Anterior vena cava (tissue), 1 donor: ENCODE results near the genes KRTAP26-1, KRTAP27-1, KRTAP13-3 and KRTAP20-3.

- PRO-cap: no peak
These were observed 509.6 kb downstream of the N6AMT1 start for GRCh38 chr21:28375351-28376105.

DNA sequence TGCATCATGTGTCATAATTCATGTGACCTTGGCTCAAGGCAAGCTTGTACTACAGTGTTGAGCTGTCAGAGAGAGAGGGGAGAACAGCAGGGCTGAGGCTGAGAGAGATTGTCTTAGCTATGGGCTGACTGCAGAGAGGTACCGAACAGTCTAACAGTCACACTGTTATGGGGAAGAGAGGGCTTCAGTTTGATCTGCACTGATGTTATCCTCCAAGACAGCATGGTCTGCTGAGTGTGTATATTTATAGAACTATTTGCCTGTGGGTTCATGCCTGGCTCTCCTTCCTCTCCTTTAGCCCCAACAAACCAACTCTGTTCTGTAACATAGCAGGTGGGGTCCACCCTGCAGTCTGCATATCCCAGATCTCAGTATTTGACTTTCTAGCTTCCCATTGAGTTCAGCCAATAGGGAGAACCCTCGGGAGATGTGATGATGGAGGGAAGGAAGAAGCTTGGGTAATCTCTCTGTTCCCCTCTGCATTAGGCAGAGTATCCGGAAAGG lies 411.2 kb downstream of the N6AMT1 start:
- PRO-cap: unidirectional peak, plus-strand start at position 68 of the sequence

GRCh38 chr21:28674450-28675226 lies 210.5 kb downstream of the N6AMT1 start:
- PRO-cap: no peak

DNA sequence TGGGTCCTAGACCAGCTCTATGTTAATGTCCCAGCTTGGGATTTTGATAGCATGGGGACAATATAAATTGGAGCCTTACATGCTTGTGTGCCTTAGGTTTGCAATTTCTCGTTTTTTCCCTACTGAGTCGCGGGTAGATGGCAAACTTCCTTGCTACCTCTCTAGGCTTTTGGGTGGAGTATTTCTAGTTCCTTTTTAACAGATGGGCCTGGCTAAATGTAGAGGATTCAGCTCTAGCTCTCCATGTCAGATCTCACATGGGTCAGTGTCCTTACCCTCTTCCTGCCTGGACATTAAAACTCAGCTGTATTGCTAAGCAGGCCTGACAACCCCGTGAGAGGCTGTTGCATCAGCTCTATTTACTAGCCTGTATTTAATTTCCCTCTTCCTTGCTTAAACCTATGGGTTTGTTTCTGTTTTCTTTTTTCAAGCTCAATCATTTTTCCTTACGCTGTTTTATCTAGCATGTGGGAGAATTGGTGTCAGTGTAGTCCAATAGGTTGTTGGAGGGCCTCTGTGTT lies 79.6 kb upstream of the BACH1 start:
- PRO-cap: no peak

GRCh38 chr21:29346355-29347021 lies 47.8 kb downstream of the BACH1 start:
- PRO-cap: no peak

GRCh38 chr21:30320301-30320592 lies at the start of gene KRTAP26-1:
KRTAP26-1 (minus strand) TSS chr21:30320315.
- PRO-cap: no peak

GRCh38 chr21:30337518-30338048 lies at the start of gene KRTAP27-1:
KRTAP27-1 (minus strand) TSS chr21:30337694.
- PRO-cap: no peak

- PRO-cap: no peak
These were observed at the start of gene KRTAP13-3 for GRCh38 chr21:30425697-30426195. KRTAP13-3 (minus strand) TSS chr21:30425926.

- PRO-cap: no peak
These were observed at the start of gene KRTAP20-3 for GRCh38 chr21:30642516-30642947. KRTAP20-3 (plus strand) TSS chr21:30642864.

DNA sequence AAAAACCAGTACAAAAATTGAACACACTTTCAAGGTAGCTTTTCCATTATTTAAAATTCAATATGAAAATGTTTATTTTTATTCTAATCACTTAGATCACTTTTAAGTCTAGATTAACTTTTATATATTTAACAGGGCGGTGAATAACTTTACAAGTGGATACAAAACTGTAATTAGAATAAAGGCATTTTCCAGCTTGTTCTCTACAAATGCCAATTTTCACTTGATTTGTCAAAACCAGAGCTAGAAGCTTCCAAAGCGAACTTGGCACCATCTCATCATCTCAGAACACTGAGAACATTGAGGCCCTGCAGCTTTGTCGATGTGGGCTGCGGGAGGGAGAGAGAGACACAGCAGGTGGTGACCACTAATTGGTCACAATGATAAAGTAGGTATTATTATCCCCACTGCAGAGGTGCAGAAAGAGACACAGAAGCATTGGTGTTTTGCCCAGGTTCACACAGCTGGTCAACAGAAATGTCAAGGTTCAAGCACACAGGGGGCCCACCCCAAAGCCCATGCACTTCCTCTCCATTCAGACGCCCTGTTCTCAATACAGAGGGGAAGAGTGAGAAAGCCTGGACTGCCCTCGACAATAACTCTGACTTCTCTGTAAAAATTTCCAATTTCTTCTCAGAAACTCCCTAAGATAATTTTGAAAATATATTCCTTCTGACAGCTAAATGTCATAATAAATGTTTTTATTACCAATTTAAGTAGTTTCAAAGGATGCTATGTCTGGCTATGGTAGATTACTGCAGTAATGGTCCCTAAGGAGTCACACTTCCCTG lies 72.2 kb upstream of the KRTAP19-8 start:
- PRO-cap: no peak

GRCh38 chr21:31268037-31268422 lies 76.0 kb downstream of the TIAM1 start:
- PRO-cap: no peak

GRCh38 chr21:31732801-31733605 lies 1.1 kb upstream of the SCAF4 start:
- PRO-cap: no peak

DNA sequence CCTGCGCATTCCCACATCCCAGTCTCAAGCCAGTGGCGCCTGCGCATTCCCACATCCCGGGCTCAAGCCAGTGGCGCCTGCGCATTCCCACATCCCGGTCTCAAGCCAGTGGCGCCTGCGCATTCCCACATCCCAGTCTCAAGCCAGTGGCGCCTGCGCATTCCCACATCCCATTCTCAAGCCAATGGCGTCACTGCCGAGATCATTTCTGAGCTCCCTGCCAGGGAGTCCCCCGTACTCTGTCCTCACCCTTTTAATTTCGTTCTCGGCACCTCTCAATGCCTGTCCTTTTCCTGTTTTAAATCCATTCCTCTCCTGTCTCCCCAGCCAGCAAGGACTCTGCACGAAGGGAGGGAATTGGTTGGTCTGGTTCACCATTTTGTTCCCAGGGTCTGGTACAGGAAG lies 74.4 kb downstream of the HUNK start:
- PRO-cap: no peak

DNA sequence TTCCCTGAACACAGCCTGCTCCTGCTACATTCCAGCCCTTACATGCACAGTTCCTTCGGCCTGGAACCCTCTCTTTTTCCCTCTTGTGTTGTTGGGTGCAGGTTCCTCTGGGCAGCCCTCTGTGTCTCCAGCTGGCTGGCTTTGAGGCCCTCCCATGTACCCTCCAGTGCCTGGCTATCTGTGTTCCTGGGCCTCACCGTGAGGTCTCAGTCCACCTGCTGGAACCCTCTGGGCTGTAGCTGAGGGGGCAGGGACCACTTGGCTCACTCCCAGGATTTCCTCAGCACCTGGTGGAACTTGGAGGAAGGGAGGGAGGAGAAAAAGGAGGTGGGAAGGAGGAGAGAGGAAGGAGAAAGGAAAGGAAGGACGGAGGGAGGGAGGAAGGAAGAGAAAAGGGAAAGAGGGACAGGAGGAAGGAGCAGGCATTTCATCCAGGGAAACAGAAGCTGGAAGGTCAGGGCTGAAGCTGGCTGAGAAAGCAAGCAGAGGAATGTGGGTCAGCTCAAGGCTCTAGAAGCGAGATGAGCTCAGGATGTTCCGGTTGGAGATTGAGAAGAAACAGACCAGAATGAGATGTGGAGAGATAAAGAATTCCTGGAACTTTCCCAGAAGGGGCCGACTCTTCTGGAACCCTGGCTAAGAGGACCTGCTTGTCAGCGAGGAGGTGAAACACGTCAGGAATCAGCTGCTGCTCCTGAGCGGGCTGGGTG lies 75.6 kb downstream of the HUNK start:
- PRO-cap: no peak

- PRO-cap: no peak
These were observed 184.0 kb downstream of the MIS18A start for GRCh38 chr21:32094898-32095175.

GRCh38 chr21:32360552-32361046 lies 32.2 kb downstream of the URB1 start:
- PRO-cap: no peak

GRCh38 chr21:32410060-32410860 lies 2.2 kb upstream of the EVA1C start:
- PRO-cap: no peak

DNA sequence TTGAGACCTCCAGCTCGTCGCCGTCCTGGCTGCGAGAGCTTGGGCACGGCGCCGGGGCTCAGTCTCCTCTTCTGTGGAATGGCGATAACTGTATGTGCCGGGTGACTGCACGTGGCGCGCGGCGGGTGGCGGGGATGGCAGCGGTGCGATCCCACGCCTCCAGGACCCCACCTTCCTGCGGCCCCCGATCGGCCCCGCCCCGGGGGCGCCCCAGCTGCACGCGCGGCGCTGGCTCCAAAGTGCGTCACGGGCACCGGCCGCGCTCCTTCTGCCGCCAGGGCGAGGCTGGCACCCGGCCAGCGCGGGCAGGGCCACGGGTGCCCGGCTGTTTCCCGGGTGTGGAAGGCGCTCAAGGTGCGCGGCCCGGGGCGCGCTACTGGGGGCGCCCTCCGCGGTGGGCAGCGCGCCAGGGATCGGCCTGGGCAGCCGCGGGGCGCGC lies 383 bp upstream of the EVA1C start:
- PRO-cap: bidirectional peak, plus-strand start at position 237 of the sequence, minus-strand start at position 246 of the sequence

DNA sequence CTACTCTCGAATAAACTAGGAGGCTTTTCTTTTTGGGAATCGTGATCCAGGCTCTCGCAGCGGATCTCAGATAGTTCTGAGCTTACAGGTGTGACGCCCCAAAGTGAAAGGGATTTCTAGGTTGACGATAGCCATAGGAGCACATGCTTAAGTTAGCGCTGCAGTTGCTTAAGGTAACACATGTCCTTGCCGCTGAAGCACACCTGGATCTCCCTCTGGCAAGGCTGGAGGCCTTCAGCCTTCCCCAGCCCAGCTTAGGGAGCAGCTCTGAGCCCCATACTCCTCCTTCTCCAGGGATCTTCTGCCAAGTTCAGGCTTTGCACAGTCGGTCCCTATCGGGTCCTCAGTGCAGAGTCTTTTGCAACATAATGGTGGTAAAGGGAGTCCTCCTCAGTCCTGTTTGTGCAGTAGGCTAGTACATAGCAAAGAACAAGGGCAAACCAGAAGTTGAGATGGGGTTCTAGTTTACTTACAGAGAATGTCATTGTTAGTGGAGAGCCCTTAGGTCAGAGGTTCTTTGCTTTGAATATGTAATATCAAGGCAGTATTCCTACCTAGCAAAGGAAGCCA lies 1.2 kb downstream of the EVA1C start:
- PRO-cap: no peak

DNA sequence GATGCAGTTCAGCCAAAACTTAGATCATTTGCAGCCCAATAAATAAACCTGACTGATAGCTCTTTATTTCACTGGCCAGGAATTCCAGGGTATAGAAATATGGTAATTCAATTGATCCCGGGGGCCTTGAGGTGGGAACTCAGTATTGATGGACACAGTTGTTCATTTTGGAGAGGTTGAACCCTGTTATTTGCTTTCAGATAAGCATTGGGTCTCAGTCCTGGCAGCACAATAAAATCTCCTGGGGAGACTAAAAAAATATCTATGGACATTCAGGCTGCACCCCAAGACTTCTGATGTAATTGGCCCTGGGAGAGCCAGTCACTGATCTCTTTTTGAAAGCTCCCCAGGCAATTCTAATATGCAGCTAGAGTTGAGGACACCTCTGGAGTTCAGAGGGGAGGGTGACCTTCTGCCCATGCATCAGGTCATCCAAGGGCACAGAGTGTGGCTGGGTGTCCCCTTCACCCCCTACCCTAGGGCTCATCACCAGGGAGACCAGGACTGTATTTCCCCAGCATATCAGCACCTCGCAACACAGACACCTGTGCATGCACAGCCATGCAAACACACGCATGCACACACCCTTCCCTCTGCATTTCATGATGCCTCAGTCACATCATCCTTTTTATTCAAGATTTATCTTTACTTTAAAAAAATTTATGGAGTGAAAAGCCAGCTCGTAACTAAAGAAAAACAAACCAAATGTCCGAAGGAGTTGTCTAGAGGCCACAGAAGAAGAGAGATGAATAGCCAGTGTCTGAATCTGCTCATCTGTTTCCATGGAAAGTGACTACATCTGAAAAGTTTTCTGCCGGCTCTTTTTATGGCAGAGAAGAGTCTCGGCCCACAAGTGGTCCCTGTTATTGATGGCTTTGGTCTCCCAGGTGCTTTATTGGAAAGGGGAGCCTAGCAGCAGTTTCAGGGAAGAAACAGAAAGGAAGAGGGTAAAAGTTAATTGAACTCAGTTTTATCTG lies 5.3 kb downstream of the EVA1C start:
- PRO-cap: no peak